Keratinocyte (primary cell): ENCODE measurements around the genes ACTR6, SCYL2 and PARPBP.

CAGE:
- cytosol, long polyA minus RNA: no peak
- cytosol, long polyA plus RNA: no peak
- long polyA plus RNA: no peak
- nucleus, long polyA minus RNA: no peak
- nucleus, long polyA plus RNA: no peak
Observed at GRCh38 chr12:96294744-96295811, 100.9 kb downstream of the ELK3 start.

CAGE:
- cytosol, long polyA minus RNA: no peak
- cytosol, long polyA plus RNA: no peak
- long polyA plus RNA: no peak
- nucleus, long polyA minus RNA: no peak
- nucleus, long polyA plus RNA: no peak
Observed at GRCh38 chr12:96398419-96398776, 1.8 kb downstream of the CDK17 start.

DNA sequence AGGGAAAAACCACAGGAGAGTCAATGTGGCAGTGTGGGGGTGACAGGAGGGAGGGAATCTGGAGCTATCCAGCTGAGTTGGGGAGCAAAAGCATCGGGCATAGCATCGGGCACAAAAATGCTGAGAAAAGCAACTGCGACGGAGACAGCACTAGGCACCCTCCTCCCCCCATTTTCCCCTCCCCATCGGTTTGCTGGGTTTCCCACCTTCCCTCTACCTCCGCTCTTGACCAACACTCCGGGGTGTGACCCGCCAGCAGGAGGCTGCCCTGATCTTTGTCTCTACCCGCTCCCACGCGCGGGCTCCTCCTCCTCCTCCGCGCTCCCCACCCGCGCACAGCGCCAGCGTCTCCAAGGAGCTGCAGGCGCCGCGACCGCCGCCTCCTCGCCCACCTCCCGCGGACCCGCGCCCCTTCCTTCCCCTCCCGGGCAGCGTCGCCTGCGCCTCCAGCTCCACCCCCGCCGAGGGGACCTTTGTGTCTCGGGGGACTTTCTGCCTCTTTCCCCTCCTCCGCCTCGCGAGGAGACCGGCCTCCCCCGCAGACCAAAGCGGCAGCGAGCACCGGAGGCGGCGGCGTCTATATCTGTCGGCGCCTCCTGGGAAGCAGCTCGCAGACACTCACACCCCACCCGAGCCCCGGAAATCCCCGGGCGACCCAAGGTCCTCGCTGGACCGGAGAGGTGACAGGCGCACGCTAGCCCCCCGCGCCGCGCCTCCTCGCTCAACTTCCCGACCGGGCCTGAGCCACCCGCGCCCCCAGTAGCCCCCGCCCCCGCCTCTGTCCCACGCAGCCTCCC, 913 bp downstream of the CDK17 start:
CAGE:
- cytosol, long polyA minus RNA: no peak
- cytosol, long polyA plus RNA: no peak
- long polyA plus RNA: no peak
- nucleus, long polyA minus RNA: no peak
- nucleus, long polyA plus RNA: no peak

CAGE:
- cytosol, long polyA minus RNA: no peak
- cytosol, long polyA plus RNA: no peak
- long polyA plus RNA: no peak
- nucleus, long polyA minus RNA: no peak
- nucleus, long polyA plus RNA: no peak
Observed at GRCh38 chr12:96502637-96503088, 13.3 kb downstream of the CFAP54 start.

DNA sequence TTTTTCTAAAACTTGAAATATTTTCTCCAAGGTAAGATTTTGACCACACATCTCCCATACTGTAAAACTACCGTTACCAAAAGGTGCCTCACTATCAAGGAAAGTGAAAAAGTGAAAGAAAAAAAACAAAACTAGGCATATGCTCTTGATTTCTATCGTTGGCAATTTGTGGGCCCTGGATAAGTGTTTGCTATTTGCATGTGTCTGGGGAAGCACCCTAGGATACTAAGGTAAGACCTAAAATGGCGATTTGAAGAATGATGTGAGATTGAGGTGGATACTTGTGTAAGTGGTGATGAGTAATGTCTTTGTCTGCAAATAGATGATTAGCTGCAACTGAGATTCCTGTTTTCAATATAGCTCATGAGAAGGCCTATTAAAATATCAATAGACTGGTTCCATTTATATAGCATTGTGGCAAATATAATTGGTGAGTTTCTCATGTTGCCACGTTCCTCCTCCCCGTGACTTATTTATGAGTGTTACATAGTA, 261.7 kb downstream of the NEDD1 start:
CAGE:
- cytosol, long polyA minus RNA: no peak
- cytosol, long polyA plus RNA: no peak
- long polyA plus RNA: no peak
- nucleus, long polyA minus RNA: no peak
- nucleus, long polyA plus RNA: no peak

DNA sequence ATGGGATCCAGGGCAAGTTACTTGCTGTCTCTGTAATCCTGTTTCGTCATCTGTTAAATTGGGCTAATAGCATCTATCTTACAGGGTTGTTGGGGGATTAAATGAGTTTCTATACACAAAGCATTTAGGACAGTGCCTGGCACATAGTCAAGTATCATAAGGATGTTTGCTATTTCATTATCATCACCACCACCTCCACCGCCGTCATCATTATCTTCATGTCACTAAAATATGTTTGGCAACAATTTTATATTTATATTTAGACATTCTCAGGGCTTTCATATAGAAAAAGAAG, 583.3 kb downstream of the NEDD1 start:
CAGE:
- cytosol, long polyA minus RNA: no peak
- cytosol, long polyA plus RNA: no peak
- long polyA plus RNA: no peak
- nucleus, long polyA minus RNA: no peak
- nucleus, long polyA plus RNA: no peak

GRCh38 chr12:98402119-98402536, 113.3 kb upstream of the TMPO start:
CAGE:
- cytosol, long polyA minus RNA: no peak
- cytosol, long polyA plus RNA: no peak
- long polyA plus RNA: no peak
- nucleus, long polyA minus RNA: no peak
- nucleus, long polyA plus RNA: no peak

DNA sequence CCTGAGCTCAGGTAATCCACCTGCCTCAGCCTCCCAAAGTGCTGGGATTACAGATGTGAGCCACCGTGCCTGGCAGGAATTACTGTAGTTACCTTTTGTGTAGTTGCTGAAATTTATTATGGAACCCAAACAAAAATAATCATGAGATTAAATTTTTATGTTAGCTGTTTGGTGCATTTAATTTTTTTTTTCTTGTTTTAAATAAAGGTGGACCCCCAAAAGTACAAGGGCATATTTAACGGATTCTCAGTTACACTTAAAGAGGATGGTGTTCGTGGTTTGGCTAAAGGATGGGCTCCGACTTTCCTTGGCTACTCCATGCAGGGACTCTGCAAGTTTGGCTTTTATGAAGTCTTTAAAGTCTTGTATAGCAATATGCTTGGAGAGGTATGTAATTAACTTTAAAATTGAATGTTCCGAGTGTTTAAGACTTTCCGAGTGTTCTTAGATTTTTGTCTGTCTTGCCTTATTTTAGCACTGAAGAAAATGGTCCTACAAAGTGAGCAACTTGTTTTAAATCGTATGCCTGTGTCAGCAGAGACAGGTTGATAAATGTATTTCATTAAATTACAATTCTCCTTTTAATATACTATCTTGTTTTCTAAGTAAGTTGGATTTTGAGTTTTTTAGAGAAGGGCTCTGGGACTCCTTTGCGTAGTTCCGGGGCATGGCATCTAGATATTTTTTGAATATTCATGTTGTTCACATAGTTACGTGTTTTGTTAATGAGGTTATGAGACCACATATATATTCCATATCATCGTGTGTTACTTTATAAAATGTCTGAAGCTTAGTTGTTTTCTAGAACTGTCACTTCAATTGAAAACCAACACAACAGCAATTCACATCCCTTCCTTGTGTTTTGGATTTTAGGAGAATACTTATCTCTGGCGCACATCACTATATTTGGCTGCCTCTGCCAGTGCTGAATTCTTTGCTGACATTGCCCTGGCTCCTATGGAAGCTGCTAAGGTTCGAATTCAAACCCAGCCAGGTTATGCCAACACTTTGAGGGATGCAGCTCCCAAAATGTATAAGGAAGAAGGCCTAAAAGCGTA, 4.5 kb downstream of the SLC25A3 start:
CAGE:
- cytosol, long polyA minus RNA: no peak
- cytosol, long polyA plus RNA: no peak
- long polyA plus RNA: no peak
- nucleus, long polyA minus RNA: no peak
- nucleus, long polyA plus RNA: no peak

GRCh38 chr12:98893650-98894201, 248.6 kb downstream of the APAF1 start:
CAGE:
- cytosol, long polyA minus RNA: no peak
- cytosol, long polyA plus RNA: no peak
- long polyA plus RNA: no peak
- nucleus, long polyA minus RNA: no peak
- nucleus, long polyA plus RNA: no peak

CAGE:
- cytosol, long polyA minus RNA: no peak
- cytosol, long polyA plus RNA: no peak
- long polyA plus RNA: no peak
- nucleus, long polyA minus RNA: no peak
- nucleus, long polyA plus RNA: no peak
Observed at GRCh38 chr12:100167002-100167861, 24.6 kb upstream of the BLTP3B start.

DNA sequence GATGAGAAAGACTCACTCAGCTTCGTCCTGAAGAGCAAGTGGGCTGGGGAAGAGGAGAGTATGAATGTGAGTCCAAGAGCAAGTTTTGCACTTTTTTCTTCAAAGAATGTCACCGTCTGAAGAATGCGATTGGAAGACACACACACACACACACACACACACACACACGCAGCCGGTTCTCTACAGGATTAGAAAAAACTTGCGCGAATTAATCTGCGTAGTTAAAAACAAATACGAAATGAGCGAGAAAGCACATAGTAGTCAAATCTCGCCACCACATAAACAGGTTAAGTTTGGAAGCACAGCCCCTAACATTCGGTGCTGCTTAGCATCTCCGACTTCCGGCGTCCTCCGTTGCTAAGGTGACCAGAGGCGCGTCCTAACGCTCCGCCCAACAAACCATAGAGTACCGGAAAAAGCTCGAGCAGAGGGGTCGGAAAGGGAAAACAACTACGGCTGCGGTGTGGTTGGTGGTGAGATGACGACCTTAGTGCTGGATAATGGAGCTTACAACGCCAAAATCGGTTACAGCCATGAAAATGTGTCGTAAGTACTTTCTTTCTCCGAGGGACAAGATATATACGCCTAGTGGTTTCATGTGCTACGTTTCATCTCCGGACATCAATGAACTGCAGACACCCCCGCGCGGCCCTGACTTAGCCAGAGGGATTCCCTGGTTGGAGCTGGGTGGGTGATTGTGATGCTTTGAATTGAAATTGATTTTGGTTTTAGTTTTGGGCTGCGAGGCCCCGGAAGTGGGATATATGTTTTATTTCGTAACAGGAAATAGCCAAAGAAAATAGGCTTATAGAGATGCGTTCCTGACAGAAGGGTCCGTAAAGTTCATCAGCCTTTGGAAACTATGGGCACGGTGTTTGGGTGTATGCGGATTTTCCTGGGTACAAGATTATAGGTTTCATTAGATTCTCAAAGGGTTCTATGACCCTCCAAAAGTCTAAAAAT, at the start of gene ACTR6:
ACTR6 (plus strand) TSS at position 442 of the 963 bp plus-strand sequence.
CAGE:
- cytosol, long polyA minus RNA: start-site peak on the plus strand centred at position 446 of the sequence, 8 bp wide, 35 reads
- cytosol, long polyA plus RNA: start-site peak on the plus strand centred at position 448 of the sequence, 61 bp wide, 457 and 163 reads in 2 replicates
- long polyA plus RNA: start-site peak on the plus strand centred at position 450 of the sequence, 54 bp wide, 128 and 381 reads in 2 replicates
- nucleus, long polyA minus RNA: start-site peak on the plus strand centred at position 443 of the sequence, 14 bp wide, 19 reads
- nucleus, long polyA plus RNA: start-site peak on the plus strand centred at position 447 of the sequence, 63 bp wide, 205 and 355 reads in 2 replicates

CAGE:
- cytosol, long polyA minus RNA: start-site peak on the plus strand at chr12:100267140-100267279, 18 reads; start-site peak on the plus strand at chr12:100267382-100267389, 126 reads
- cytosol, long polyA plus RNA: no peak
- long polyA plus RNA: start-site peak on the plus strand at chr12:100267238-100267277, 31 and 39 reads in 2 replicates; start-site peak on the plus strand at chr12:100267378-100267391, 37 and 27 reads in 2 replicates
- nucleus, long polyA minus RNA: start-site peak on the plus strand at chr12:100267270-100267278, 38 reads; start-site peak on the plus strand at chr12:100267381-100267389, 78 reads
- nucleus, long polyA plus RNA: start-site peak on the plus strand at chr12:100267197-100267273, 90 and 24 reads in 2 replicates; start-site peak on the plus strand at chr12:100267348-100267395, 64 and 54 reads in 2 replicates
Observed at GRCh38 chr12:100266526-100267763, at the start of gene SCYL2. Gene SCYL2 (plus strand): TSS chr12:100267177.

DNA sequence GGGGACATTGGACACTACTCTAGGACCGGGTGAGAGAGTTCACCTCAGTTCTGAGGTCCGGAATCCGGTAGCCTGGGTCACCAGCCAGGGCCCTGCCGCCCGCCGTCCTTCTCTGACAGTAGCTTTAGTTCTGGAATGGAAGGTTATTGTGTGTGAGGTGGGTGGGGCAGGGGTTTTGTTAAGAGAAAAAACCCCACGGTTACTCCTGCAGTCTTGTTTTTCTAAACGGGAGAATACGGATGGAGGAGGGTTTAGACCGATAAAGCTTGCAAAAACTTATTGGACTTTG, 731 bp downstream of the SCYL2 start:
CAGE:
- cytosol, long polyA minus RNA: no peak
- cytosol, long polyA plus RNA: no peak
- long polyA plus RNA: no peak
- nucleus, long polyA minus RNA: no peak
- nucleus, long polyA plus RNA: no peak

DNA sequence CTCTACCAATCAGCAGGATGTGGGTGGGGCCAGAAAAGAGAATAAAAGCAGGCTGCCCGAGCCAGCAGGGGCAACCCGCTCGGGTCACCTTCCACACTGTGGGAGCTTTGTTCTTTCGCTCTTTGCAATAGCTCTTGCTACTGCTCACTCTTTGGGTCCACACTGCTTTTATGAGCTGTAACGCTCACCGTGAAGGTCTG, 42.7 kb upstream of the NR1H4 start:
CAGE:
- cytosol, long polyA minus RNA: no peak
- cytosol, long polyA plus RNA: no peak
- long polyA plus RNA: no peak
- nucleus, long polyA minus RNA: no peak
- nucleus, long polyA plus RNA: no peak

GRCh38 chr12:100445042-100445249, 28.7 kb upstream of the NR1H4 start:
CAGE:
- cytosol, long polyA minus RNA: no peak
- cytosol, long polyA plus RNA: no peak
- long polyA plus RNA: no peak
- nucleus, long polyA minus RNA: no peak
- nucleus, long polyA plus RNA: no peak

DNA sequence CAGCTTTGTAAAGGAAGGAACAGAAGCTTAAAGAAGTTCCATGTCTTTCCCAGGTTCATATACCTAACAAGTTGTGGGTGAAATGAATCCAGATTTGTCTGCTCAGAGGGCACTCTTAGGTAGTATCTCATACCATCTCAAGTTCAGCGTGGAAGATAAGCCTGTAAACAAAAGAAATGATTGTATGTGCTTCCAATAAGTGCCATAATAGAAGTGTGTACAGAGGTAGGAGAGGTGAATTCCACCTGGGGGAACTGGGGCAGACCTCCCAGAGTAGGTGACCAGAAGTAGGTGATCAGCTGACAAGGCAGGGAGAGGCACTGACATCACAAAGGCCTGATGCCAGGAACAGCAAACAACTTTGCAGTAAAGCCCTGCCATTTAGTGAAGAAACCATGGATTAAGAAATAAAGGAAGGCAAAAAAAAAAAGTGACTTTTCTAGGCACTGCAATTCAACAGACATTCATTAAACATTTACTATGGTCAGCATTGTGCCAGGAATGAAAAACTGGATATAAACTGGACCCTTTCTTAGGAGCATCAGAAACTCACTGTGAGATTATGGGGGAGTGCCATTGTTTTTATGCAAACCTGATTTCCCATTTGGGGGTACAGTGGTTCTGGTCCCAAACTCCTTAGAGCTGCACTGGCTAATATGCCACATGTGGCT, 31.2 kb downstream of the NR1H4 start:
CAGE:
- cytosol, long polyA minus RNA: no peak
- cytosol, long polyA plus RNA: no peak
- long polyA plus RNA: no peak
- nucleus, long polyA minus RNA: no peak
- nucleus, long polyA plus RNA: no peak

DNA sequence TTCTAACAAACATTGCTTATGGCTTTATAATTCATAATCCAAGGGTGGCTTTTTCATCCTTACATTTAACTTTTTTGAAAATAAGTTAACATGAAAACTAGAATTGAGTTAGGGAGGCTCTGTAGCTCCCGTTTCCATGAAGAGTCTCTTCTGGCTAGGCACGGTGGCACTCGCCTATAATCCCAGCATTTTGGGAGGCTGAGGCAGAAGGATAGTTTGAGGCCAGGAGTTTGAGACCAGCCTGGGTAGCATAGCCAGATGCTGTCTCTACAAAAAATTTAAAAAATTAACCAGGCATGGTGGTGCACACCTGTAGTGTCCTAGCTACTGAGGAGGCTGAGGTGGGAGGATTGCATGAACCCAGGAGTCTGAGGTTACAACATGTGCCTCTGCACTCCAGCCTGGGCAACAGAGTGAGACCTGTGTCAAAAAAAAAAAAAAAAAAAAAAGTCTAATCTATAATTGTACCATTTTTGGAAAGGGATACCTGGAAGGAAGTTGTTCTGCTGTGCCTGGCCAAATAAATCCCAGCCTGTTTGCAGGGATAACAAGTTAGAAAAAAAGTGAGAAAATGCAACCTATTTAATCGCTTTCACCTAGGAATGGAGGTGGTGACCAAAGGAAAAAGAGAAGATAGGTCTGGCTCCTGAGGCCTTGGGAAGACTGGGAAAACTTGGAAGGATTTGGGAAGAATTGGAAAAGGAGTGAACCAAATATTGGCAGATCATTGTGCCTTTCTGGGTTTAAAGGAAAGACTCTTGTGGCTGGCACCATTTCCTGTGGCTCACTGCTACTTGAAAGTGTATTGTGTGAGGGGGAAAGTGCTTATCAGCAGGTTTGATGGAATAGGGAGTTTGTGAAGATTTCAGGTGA, 11.8 kb downstream of the CHPT1 start:
CAGE:
- cytosol, long polyA minus RNA: no peak
- cytosol, long polyA plus RNA: no peak
- long polyA plus RNA: no peak
- nucleus, long polyA minus RNA: no peak
- nucleus, long polyA plus RNA: no peak

DNA sequence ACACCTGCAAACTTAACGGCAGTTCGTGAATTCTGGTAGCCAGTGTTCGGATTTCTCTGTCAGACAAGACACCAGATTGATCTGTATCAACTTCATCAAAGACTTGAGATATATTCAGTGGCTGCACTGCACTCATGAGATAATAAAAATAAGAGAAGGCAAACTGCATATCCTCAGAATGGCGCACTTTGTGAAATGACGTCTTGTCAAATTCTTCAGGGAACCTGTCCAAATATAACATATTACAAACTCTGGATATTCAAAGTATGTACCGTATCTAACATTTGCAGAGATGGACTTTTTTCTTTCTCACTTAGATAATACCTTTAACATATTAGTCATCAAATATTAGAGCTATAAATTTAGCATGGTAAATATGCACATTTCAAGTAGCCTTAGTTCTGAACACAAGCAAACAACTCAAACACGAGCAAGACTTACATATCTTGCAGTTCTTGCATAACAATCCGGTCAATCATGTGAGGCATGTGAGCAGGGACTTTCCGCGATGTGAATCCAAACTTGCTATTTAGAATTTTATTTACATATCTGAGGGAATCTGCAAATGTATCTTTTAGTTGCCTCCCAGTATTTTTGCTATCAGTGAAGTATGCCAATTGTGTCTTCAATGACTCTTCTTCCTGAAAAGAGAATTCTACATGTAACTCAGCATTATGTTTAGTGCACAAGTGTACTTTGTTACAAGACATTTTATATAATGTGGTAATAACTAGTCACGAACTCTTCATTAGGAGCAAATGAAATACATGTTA, 22.0 kb upstream of the SYCP3 start:
CAGE:
- cytosol, long polyA minus RNA: start-site peak on the minus strand centred at position 76 of the sequence, 98 bp wide, 23 reads; start-site peak on the minus strand centred at position 514 of the sequence, 54 bp wide, 24 reads
- cytosol, long polyA plus RNA: no peak
- long polyA plus RNA: no peak
- nucleus, long polyA minus RNA: no peak
- nucleus, long polyA plus RNA: no peak

DNA sequence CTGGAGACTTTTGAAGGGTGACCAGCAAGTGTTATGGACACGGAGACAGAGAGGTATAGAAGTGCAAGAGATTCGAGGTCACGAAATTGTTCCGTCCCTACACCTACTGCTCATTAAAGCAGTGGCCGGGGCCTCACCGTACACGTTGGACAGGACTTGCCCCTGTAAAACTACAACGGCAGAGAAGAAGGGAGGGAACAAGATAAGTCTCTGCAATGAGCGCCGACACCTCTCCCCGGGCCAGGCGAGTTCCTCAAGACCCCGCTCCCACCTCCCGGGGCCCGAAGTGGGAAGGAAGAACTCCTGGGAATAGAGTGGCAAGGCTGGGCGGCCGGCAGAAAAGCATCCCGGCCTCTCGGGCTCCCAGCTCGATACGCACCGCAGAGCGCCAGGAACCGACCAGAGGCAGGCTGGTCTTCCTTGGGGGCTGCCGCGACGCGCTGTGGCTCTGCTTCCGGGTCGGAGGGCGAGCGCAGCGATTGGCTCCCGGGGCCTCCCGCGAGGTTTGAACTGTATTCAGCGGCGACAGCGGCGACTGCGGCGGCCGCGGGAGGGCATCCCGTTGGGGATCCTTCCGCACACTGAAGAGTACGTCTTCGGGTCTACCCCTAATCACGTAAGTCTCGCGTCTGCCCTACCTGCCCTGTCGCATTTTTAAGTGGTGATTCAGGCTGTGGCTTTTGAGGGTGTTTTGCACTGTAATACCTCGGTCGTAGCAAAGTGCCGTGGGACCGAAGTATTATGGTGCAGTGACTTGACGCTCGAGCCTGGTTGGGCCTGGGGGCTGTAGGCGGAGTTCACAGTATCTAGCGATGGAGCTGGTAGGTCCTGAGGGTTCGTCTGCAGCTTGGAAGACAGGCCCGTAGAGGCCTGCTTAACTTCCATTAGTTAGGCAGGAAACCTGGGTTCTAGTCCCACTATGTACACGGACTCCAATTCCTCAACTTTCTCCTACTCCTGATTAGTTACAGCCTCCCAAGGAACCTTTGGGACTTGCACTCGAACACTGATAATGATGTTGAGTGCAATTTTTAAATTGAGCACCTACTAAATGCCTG, at the start of gene PARPBP:
PARPBP (plus strand) TSS at position 513 of the 1,058 bp plus-strand sequence.
CAGE:
- cytosol, long polyA minus RNA: start-site peak on the minus strand centred at position 420 of the sequence, 6 bp wide, 74 reads
- cytosol, long polyA plus RNA: start-site peak on the minus strand centred at position 408 of the sequence, 32 bp wide, 460 and 161 reads in 2 replicates
- long polyA plus RNA: start-site peak on the minus strand centred at position 424 of the sequence, 62 bp wide, 1,301 and 788 reads in 2 replicates
- nucleus, long polyA minus RNA: start-site peak on the minus strand centred at position 423 of the sequence, 13 bp wide, 48 reads
- nucleus, long polyA plus RNA: start-site peak on the minus strand centred at position 413 of the sequence, 43 bp wide, 512 and 560 reads in 2 replicates

GRCh38 chr12:102478376-102479057, 1.8 kb downstream of the IGF1 start:
CAGE:
- cytosol, long polyA minus RNA: no peak
- cytosol, long polyA plus RNA: no peak
- long polyA plus RNA: no peak
- nucleus, long polyA minus RNA: no peak
- nucleus, long polyA plus RNA: no peak